Caco-2 (cell line): ENCODE measurements around a stretch of chr20.

- PRO-cap = bidirectional peak, plus-strand start at chr20:49187050, minus-strand start at chr20:49186911
- RRBS = no CpG with 5 or more reads among the region's 15 CpGs
Observed at GRCh38 chr20:49186425-49187119, 1.6 kb downstream of the STAU1 start.

DNA sequence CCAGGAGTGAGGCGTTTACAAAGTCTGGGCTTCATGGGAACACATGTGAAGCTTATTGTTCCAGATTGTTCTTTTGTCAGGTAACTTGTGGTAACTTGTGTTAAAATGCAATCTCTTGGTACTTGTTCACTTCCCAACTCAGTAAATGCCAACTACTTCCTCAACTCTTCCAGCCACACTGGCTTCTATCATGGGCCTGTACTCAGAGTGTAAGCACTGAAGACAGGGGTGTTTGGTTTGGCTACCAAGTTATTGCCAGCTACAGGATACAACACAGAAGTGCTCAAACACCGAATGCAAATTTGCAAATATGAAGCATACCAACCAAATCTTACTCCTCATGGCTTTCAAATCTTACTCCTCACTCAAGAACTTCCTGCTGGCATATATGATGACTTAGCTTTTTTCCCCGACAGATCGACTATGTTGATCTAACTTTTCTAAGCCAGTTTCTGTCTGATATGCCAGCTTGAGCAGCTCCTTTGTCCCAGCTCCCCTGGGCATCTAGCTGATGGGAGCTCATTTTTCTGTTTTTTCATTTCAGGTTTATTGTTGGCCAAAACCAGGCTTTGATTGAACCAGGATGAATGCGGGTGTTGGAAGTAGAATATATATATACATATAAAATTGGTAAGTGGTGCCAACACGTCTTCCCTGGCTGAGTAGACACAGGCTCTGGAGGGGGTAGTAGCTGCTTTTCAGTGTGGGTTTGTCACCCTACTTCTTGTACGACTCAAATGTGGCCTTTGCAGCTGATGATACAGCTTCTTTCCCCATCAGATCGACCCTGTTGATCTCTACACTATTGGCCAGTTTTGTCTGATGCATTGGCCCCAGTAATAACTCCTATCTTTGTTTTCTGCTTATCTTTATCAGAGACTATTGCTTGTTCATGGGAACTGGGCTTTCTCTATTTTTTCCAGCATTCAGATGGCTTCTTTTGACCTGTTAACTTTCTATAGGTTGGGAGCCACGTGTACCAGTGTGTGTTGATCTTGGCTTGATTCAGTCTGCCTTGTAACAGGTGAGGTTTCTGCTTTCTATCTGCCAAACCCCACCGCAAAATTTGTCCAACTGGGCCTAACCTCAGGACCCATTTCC is 2.4 kb upstream of the ZNFX1 start:
- PRO-cap = no peak
- RRBS = no CpG with 5 or more reads among the region's 10 CpGs

DNA sequence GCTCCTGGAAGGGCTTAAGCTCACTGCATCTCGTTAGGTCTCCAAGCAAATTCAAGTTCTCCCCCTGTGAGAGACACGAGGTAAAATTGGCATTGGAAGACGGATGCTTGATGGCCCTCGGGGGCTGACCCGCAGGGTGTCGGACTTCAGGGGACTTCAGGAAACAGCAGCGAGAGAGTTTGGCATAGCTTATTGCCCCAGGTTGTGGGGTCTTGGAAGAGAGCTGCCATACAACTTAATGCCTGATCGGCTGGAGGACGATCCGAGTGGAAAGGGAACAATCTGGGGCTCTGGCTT is 4.8 kb upstream of the ZNFX1 start:
- PRO-cap = unidirectional peak, plus-strand start at position 86 of the sequence; unidirectional peak, plus-strand start at position 236 of the sequence
- RRBS = no CpG with 5 or more reads among the region's 10 CpGs

DNA sequence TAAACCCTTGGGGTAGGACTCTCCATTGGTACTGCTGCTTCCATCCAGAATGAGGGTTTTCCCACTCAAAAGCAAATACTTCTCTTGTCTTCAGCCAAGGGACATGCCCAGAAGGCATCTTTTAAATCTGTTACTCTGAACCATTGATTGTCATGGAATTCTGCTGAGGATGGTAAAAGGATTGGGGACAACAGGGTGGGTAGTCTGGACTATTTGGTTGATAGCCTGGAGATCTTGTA is 6.2 kb upstream of the ZNFX1 start:
- PRO-cap = no peak

DNA sequence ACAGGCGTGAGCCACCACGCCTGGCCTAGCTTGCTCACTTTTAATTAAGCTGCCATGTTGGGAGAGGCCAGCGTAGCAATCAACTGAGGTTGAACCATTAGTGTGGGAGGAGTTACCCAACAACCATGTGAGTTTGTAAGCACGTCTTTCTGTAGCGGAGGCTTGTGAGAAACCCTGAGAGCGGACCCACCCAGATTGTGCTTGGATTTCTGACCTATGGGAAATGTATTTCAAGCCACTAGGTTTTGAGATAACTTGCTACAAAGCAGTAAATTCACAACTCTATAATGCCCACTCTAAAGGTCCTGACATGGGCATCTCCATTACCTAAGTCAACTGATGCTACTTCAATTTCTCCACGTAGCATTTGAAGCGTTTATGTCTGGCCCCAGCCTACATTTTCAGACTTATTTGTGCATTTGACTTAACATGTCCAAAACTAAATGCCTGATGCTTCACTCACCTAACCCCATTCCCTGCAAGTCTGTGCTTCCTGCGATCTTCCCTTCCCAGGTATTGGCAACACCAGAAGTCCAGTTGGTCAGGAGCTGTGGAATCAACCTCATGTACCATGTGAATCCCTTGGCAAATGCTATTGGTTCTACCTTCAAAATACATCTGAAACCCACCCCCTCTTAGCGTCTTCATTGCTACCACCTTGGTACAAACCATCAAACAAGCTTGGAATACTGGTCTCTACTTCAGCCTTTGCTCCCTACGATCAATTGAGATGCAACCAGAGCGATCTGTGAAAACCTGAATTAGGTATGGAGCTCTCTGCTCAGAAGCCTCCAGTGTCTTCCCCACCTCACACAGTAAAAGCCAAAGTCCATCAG is 12.7 kb upstream of the ZNFX1 start:
- PRO-cap = no peak
- RRBS = no CpG with 5 or more reads among the region's 12 CpGs

DNA sequence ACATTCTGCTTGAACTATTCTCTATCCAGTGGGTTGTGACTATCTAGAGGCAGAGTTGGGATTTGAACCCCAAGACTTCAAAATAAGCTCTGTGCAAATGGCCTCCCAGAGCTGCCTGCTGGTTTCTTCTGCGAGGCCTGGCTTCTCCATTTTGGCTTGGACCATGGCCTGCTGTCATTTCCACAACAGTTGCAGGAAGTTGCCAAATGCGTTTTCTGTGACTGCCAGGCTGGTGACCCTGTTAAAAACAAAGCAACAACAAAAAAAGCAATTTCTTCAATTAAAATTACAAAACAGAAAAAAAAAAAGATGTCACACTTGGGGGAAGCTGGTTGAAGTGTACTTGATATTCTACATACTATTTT is 20.0 kb upstream of the ZNFX1 start:
- PRO-cap = no peak
- RRBS = no CpG with 5 or more reads among the region's 2 CpGs

DNA sequence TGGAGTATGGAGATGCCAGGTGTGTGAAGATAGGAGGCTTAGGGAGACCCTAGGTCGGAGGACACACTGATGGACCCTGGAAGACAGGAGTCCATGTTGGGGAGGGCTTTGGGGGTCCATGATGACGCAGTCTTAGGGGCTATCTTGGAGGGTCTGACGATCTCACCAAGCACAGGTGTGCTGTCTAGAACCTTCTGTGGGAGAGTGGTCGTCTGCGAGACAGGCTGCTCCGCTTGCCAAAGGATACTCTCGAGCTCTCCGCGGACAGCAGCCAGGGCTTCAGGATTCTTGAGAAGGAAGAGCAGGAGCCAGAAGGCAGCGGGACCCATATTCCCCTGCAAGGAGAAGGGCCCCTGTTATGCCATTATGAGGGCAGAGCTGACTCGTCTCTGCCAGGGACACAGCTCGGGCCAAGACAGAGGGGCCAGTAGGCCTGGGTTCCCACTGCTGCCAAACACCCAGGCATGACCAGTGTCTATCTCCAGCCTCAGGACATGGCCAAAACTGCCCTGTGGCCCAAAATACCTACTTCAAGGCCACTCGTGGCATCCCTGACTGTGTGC is 31.7 kb upstream of the KCNB1 start:
- PRO-cap = no peak
- RRBS = no CpG with 5 or more reads among the region's 13 CpGs

DNA sequence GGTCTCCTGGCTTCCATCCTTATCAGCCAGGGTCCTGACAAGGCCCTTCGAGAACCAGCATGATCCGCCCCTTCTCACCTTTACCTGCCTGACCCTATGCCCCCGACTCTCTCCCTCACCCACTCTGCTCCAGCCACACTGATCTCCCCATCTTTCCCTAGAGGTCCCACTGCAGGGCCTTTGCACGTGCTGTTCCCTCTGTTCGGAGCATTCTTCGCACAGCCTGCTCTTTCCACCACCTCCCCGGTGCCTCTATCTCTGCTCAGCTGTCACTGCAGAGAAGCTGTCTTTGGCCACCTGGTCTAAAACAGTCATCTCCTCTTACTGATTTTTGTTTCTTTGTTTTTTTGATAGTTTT is 1.5 kb upstream of the PTGIS start:
- PRO-cap = no peak
- RRBS = no CpG with 5 or more reads among the region's 7 CpGs

DNA sequence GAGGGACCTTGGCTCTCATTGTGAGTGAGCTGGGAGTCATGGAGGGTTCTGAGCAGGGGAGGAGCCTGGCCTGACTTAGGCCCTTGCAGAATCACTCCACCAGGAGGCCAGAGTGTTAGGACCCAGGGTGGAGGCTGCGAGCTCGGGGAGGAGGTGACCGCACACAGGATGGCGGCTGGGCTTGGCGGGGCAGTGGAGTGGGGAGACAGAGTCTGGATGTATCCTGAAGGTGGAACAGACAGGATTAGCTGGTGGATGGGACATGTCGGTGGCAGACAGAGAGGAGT is 42.7 kb upstream of the PTGIS start:
- PRO-cap = unidirectional peak, plus-strand start at position 110 of the sequence
- RRBS = no CpG with 5 or more reads among the region's 6 CpGs

DNA sequence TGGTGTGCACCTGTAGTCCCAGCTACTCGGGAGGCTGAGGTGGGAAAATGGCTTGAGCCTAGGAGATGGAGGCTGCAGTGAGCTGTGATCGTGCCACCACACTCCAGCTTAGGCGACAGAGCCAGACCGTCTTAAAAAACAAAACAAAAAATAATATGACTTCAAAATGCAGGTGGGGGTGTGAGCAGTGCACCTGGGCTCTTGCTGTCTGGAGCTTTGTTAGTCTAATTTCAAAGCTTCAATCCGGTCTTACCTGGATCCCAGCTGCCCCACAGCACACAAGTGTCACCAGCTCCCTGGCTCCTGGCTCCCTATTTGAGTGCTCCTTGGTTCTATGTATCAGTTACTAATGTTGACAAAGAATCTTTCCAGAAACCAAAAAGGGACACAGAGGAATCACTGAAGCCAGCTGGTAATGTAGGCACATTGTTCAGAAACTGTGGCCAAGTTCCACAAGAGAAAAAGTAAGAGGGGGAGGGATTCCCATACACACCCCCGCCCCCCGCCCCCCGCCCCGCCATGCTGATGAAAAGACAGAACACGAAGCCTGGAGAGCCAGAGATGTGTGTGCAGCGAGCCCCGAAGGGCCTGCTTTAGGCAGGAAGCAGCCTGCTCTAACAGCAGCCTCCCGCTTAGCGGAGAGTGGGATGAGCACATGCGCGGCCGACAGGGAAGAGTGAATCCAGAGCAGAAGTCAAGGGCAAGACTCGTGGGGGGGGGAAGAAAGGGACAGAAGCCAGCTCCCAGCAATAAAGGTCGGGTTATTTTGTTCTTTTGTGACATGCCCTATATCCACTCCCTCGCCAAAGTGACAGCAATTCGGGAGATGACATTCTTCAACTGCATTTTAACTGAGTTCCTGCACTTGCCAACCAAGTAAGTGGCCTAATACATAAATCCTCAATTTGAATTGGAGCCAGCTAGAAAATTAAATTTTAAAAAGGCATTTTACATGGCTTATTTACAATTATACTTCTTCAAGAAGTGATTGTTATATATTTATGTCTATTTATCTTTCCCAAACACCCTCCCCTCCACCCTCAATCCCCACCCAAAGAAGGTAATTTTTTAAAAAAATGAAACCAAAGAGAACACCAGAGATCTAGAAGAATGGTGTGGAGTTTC is 67.2 kb upstream of the PTGIS start:
- PRO-cap = no peak
- RRBS = no CpG with 5 or more reads among the region's 21 CpGs

GRCh38 chr20:49640276-49640897 is 72.5 kb upstream of the PTGIS start:
- PRO-cap = no peak
- RRBS = no CpG with 5 or more reads among the region's 10 CpGs

DNA sequence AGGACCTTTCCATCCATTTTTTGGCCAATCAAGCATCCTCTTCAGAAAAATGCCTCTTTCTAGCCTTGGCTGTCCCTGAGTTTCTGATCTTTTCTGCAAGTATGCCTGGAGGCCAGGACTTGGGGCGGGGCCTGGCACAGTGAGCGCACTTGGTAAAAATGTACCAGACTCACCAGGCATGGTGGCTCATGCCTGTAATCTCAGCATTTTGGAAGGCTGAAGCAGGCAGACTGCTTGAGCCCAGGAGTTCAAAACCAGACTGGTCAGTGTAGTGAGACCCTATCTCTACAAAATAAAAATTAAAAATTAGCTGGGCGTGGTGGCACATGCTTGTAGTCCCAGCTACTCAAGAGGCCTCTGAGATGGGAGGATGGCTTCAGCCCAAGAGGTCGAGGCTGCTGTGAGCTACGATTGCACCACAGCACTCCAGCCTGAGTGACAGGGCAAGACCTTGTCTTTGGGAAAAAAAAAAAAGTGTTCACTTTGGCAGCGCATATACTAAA is 18.2 kb upstream of the SLC9A8 start:
- PRO-cap = no peak
- RRBS = no CpG with 5 or more reads among the region's 6 CpGs

- PRO-cap = bidirectional peak, plus-strand start at chr20:49979333, minus-strand start at chr20:49979089; bidirectional peak, plus-strand start at chr20:49979520, minus-strand start at chr20:49979404
- RRBS = 2% methylated on average over 4 of the region's 34 CpGs
Observed at GRCh38 chr20:49978801-49979677, 3.7 kb upstream of the SNAI1 start.

- PRO-cap = unidirectional peak, minus-strand start at chr20:50123001
- RRBS = no CpG with 5 or more reads among the region's 12 CpGs
Observed at GRCh38 chr20:50122841-50123546, 10.0 kb upstream of the UBE2V1 start.

- PRO-cap = no peak
- RRBS = no CpG with 5 or more reads among the region's 25 CpGs
Observed at GRCh38 chr20:50139740-50140930, 13.4 kb downstream of the PEDS1 start.

GRCh38 chr20:50144420-50144793 is 9.1 kb downstream of the PEDS1 start:
- PRO-cap = no peak
- RRBS = no CpG with 5 or more reads among the region's 4 CpGs

GRCh38 chr20:50187381-50188051 is 3.1 kb upstream of the CEBPB start:
- PRO-cap = unidirectional peak, minus-strand start at chr20:50187594
- RRBS = no CpG with 5 or more reads among the region's 12 CpGs

DNA sequence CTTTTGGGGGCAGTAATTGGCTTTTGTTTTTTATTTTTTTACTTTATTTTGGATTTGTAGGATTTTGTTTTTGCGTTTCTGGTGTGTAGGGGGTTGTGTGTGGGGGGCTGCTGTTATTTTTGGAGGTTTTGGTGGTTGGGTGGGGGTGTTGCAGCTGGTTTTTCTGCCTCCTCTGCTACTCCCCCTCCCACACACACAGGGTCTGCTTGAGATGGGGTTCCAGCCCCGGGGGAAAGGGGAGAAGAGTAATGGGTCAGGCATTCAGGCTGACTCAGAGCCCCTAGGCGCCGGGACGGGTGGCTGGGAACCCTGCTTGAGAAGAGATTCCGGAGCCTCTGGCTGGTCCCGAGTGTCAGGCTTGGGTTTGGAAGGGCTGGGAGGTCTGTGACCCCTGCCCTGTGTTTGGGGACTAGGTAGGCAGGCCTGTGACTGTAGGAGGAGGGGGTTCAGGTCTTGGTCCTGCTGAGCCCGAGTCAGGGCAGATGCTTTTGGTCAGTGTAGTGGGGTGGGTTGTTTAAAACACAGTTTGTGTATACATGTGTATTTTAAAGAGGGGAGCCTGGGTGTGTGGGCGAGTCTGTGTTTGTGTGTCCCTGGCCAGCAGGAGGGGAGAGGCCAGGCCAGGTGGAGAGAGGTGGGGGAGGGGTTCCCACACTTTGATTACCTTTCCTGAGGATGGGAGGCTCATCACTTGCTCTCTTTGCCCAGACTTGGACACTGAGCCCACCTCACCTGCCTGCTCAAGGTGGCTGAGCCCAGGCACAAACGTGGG is 2.2 kb downstream of the CEBPB start:
- PRO-cap = bidirectional peak, plus-strand start at position 312 of the sequence, minus-strand start at position 337 of the sequence; bidirectional peak, plus-strand start outside the sequence, minus-strand start at position 585 of the sequence
- RRBS = 29% methylated on average over 5 of the region's 10 CpGs

- PRO-cap = no peak
- RRBS = no CpG with 5 or more reads among the region's 6 CpGs
Observed at GRCh38 chr20:50196112-50196608, 5.5 kb downstream of the CEBPB start.

DNA sequence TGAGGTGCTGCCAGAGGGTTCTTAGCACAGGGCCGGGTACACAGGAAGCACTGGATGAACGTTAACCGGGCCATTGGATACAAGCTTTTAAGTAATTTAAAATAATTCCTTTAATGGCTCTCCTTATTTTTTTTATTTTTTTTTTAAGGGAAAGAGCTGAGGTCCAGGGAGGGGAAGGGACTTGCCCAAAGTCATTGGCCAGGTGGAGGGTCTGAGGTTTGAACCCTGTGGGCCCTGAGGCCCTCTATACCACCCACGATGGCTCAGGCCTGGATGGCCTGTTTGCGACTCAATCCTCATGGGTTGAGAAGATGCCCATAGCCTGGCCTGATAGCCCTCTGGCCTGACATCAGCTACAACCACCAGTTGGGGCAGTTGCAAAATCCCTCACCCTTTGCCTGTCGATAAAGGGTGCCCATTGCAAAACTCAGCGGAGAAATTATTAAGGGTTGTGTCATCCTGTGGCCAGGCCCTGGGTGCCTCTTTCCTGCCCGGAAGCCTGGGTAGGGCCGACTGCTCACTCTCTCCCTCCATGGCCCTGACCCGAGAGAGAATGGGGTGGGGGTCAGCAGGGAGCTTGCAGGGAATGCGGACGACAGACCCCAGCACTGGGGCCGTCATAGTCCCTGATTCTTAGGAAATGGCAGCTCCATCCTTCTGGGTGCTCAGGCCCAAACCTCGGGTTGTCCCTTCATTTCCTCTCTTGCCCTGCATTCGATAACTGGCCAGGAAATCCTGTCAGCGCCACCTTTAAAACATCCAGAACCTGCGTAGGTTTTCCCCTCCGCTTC is 30.8 kb downstream of the CEBPB start:
- PRO-cap = no peak
- RRBS = no CpG with 5 or more reads among the region's 18 CpGs